OCI-LY7 (cell line): ENCODE measurements around the genes BAD and PYGM.

DNA sequence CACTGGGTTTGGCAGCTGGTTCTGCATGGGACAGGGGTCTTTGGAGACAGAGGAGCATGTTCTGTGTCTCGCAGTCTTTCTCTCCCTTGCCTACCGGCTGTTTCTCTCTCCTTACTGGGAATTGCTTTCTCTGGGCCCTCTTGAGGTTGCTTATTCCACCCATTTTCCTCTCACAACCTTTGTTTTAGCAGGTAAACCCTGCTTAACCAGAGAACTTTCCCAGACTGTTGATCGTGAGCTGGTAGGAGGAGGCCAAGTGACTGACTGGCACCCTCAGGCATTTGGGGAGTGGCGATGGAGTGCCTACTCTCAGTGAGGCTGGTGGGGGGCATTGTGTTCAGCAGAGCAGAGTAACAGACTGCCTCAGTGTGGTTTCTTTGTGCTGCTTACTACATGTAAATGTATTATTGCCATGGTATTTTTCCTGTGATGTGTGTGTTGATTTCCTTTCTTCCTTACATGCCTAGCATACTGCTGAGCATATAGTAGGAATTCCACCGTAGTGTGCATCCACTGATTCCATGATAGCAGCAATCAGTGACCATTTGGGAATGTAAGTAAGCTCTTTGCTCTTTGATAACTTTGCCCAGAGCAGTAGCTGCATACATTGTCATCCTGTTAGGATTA is 2.6 kb downstream of the MARK2 start:
- PRO-cap: no peak
- RAMPAGE, long total RNA: no peak

DNA sequence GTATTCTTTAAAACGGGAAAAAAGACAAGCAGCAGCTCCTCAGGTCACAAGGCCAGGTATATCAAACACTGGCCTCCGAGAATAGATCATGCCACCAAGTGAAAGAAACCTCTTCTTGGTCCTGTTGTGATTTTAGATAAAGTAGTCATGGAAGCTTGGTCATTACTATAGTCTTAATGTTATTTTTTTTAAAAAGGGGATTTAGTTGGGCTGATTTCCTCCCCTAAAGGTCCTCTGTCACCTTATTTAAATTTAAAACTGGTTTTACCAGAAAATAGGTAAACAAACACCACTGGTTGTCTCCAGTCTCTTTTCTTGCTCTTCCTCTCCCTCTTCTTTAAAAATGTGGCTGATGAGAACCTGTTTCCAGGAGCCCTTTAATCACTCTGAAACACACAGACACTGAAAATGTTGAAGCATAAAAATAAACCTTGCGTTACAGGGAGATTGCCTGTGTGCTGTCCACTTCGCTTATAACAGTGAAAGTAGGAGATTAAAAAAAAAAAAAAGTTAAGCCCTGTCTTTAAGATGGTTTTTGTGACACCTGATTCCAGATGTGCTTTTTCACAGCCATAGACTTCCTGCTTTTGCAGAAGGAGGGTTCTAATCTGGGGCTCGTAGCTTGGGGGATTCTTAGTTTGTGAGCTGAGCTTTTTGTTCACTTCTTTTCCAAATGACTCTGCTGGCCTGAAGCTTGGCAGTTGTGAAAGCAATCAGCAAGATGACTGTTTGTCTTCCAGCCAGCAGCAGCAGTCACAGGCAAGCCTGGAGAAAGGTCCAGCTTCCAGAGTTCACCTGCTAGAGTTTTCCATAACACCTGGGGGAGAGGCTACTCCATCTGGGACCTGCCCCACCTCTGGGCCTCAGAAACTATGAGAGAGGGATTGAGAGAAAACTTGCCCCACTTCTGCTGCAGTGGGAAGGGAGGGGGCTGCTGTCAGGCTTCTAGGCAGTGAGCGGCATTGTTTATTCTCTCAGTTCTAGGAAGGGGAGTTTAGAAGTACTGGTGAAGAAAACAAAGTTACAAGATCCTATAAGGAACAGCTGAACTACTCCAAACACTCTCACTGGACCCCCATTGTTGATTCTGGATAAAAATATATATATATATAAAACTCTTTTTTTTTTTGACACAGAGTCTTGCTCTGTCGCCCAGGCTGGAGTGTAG is 4.0 kb downstream of the MARK2 start:
- PRO-cap: no peak
- RAMPAGE, long total RNA: no peak

DNA sequence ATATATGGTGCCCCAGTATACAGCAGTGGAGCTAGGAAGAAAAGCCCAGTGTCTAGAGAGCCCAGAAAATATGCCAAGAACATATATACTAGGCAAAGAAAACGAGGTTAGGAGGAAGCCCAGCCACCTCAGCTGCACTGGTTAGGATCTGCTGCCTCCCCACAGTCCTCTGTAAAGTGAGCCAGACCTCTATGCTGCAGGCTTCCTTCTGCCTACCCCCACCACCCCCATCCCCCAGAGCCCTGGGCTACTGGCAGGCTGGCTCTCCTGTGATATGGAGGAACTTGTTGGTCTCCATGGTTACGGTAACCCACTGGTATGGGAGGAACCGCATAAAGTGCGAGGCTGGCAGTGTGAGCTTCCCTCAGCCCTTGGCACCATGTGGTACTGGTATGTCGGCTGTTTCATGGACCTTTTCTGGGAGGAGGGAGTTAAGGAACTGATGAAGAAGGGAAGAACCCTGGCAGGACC is 34.2 kb downstream of the RCOR2 start:
- PRO-cap: no peak
- RAMPAGE, long total RNA: no peak

GRCh38 chr11:63887136-63888034 is 29.6 kb downstream of the RCOR2 start:
- PRO-cap: no peak
- RAMPAGE, long total RNA: no peak

DNA sequence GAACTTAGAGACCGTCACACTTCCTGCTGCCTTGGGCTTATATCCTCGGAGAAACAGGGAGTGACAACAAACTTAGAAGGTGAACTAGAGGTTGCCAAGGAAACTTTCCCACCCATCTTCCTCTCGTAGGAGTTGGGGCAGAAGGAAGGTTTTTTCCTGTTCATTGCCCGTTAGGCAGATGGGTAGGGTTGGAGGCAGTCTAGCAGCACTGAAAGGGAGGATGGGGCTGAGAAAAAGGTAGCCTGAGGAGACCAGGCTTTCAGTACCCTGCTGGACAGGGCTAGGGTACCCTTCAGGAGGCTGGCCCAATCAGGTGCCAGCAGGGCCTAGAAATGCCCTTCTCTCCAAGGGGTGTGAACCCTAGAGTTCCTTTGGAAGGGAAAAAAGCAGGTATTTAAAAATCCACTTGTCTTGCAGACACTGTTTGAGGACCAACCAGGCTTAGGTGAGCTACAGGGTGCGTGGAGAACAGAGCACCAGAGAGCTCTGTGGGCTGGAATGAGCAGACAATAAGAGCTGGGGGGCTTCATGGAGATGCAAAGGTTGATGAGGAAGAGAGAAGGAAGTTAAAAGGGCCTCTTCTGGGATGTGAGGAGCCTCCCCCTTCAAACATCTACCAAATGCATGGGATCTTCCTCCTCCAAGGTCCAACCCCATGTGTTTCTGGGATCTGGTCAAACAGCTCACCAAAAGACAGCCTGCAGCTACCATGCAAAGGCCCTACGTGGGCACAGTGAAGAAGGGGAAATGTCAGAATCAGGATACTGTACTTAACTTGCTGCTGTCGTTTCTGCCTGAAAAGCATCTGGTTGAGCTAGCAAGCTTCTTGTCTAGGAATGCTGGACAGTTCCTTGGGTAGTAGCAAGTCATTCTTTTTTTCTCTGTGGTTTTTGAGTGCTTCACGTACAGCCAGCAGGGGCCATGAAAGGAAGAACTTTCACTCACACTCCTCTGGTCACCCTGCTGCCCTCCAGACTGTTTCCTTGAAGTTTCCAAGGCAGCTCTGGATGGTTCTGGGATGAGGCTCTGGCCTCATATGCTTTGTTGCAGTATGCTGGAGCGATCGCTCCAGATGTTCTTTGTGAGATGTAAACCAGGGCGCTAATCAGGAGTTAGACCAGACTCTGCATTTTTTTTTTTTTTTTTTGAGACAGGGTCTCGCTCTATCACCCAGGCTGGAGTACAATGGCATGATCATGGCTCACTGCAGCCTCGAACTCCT is 25.0 kb downstream of the RCOR2 start:
- PRO-cap: no peak
- RAMPAGE, long total RNA: no peak

DNA sequence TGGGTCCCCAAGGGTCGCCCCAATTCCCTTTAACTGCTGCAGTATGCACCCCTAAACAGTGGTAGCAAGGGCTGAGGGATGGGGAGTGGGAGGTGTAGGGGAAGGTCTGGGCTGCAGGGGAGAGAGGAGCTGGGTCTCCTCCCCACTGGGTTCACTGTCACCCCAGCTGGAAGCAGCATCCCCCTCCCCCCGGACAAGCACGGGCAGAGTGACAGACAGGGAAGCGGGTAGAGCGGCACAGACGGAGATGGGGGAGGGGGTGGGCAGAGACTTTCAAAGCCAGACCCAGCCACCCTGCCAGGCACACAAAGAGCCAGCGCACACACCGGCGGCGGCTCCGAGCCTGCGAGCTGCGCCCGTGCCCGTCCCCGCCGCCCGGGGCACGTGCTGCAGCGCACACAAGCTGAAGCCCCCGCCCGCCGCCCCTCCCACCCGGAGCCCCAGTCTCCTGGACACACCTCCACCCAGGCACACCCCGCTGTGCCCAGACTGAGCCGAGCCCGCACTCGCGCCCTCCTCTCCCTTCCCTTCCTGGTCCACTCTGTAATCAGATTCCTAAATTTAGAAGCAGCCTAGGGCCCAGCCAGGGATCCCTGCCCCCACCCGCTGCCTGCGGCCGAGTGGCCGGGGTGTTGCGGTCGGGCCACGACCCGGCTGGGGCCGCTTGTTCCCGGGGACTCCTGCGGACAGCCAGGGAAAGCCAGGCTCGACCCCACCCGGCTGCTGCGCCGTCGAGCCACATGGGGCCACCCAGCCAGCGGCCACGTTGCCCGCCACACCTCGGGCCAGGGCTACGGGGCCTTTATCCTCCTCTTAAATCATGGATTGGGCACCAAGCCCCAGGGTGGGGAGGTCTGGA is 966 bp upstream of the RCOR2 start:
- PRO-cap: no peak
- RAMPAGE, long total RNA: no peak

DNA sequence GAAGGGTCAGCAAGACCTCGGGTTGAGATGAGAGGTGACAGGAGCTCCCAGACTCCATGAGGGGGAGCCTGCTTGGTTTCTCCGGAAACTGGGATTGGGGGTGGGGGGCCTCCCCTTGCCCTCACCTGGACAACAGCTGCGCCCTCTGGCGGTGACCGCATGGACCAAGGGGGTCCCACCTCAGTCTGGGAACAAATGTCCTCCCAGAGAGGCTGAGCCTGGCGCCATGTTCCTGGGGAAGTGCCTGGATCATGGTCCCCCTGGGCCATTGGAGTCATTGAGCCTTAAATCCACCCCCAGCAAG is 4.1 kb upstream of the RCOR2 start:
- PRO-cap: no peak
- RAMPAGE, long total RNA: no peak

- PRO-cap: no peak
- RAMPAGE, long total RNA: no peak
These were observed 12.1 kb downstream of the OTUB1 start for GRCh38 chr11:63998113-63998901.

- PRO-cap: no peak
- RAMPAGE, long total RNA: no peak
These were observed 7.9 kb upstream of the FLRT1 start for GRCh38 chr11:64027849-64028169.

- PRO-cap: unidirectional peak, minus-strand start at chr11:64208316
- RAMPAGE, long total RNA: no peak
These were observed 1.7 kb downstream of the FERMT3 start for GRCh38 chr11:64208160-64208709.

DNA sequence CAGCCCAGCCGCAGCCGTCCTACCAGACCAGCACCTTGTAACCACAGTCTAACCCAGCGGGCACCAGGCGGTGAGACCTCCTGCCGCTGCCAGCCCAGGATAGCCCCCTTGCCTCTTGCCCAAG is 861 bp downstream of the PPP1R14B start:
- PRO-cap: unidirectional peak, plus-strand start at position 46 of the sequence
- RAMPAGE, long total RNA: no peak

- PRO-cap: bidirectional peak, plus-strand start at chr11:64284800, minus-strand start at chr11:64284654
- RAMPAGE, long total RNA: start-site peak on the minus strand at chr11:64284653-64284700, 332 and 32 reads in 2 replicates
These were observed at the start of gene BAD for GRCh38 chr11:64284488-64284946. Gene BAD (minus strand): TSS chr11:64284665.

DNA sequence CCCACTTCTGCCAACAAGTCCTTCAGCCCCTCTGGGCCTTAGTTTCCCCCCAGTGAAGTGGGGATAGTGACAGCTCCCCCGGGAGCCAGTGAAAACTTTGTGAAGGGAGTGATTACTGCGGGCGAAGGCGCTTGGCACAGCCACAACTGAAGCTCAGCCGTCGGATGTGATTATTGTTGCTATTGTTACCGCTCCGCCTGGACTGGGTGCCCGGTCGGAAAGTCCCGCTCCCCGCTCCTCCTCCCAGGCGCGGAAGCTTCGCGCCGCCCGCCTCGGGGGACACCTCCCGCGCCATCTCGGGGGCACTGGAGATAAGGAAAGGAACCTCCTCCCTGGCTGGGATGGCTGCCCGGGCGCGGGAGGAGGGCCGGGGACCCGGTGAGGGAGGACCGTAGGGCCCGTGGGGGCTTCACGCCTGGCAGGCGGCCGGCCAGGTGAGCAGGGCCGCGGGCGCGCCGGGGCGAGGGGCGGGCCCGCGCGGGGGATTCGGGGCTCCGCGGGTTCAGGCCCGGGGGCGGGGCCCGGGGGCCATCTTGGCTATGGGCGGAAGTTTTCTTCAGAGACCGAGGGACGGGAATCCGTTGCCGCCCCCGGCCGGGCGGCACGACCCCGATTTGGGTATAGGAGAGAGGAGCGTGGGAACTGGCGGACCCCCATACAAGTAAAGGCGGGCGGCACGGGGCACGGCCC is 556 bp upstream of the GPR137 start:
- PRO-cap: unidirectional peak, plus-strand start at position 115 of the sequence; bidirectional peak, plus-strand start at position 294 of the sequence, minus-strand start at position 168 of the sequence; bidirectional peak, plus-strand start at position 559 of the sequence, minus-strand start at position 469 of the sequence
- RAMPAGE, long total RNA: no peak

- PRO-cap: no peak
- RAMPAGE, long total RNA: no peak
These were observed 3.6 kb downstream of the PRDX5 start for GRCh38 chr11:64321330-64322127.

GRCh38 chr11:64323613-64324339 is 5.9 kb downstream of the PRDX5 start:
- PRO-cap: no peak
- RAMPAGE, long total RNA: no peak

- PRO-cap: no peak
- RAMPAGE, long total RNA: no peak
These were observed 8.3 kb upstream of the CCDC88B start for GRCh38 chr11:64331638-64332256.

DNA sequence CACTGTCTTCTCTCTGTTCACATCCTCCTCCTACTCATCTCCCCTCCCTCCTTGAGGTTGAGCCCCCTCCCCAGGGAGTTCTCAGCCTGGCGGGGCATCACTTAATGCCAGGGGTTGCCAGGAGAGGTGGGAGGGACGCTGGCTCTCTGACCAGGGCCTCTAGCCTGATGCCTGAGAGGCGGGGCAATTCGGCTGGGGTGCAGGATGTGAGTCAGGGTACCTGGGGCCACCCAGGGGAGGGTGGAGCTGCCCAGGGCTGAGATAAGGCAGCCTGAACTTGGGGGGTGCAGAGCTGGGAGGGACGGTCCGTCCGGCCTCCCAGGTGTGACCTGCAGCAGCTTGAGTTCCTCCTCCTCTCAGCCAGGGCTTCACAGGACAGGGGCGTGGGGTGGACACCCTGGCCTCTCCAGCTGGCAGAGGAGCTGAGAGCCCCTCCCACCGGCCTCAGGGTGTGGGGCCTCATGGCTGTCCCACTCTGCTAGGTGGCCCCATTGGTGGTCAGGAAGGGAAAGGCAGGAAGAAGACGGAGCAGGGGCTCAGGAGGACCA is 1.1 kb upstream of the RPS6KA4 start:
- PRO-cap: no peak
- RAMPAGE, long total RNA: no peak

DNA sequence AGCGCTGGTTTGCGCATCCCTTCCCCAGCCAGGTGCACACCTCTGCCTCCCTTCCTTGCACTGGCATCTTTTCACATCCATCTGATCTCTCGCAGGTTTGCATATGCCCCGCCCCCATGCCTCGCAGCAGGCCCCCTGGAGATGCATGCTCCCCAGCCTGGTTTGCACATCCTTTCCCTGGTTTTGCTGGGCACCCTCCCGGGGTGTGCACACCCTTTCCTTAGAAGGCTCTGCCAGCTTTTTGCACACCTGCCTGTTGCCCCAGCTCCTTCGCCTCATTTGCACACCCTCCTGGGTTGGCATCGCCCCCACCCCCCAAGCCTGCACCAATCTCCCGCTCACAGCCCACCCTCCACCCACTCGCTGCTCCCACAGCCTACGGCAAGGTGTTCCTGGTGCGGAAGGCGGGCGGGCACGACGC is 836 bp downstream of the RPS6KA4 start:
- PRO-cap: no peak
- RAMPAGE, long total RNA: no peak

DNA sequence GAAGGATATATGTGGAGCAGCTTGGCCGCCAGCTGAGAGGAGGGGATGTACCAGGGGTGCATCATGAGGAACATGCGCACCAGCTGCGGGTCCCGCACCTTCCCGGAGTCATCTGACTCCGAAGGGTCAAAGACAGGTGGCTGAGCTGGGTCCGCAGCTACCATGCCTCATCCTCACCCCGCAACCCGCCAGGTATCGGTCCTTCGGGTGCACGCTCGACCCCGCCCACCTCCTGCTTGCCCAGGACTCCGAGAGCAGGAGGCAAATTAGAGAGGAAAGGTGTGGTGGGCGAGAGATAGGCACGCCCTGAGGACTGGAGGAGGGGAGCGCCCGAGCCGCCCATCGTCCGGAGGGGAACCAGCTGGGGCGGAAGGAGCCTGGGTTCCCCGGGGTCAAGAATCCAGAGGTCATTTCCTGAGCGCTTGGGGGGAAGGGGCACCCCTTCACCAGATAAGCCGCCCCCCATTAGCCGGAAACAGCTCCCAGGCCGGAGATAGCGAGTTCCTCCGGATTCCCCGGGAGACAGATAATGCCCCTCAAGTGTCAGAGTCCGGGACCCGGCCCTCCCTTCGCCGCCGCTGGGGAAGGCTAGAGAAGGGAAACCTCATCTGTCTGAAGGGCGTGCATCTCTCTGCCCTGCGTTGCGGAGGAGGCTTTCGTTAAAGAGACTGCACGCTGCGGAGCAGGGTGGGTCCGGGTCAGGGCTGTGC is 1.8 kb downstream of the RASGRP2 start:
- PRO-cap: no peak
- RAMPAGE, long total RNA: no peak

- PRO-cap: no peak
- RAMPAGE, long total RNA: no peak
These were observed at the start of gene PYGM for GRCh38 chr11:64759647-64760458. Gene PYGM (minus strand): TSS chr11:64759974.